Bronchus fibroblast of lung (primary cell): ENCODE data around the genes MLNR and CCDC70.

GRCh38 chr13:49219794-49220982, at the start of gene MLNR:
TSS of gene MLNR (plus strand) at chr13:49220338.
- RAMPAGE, long total RNA: no peak

- RAMPAGE, long total RNA: no peak
Observed at GRCh38 chr13:49444582-49444977, 506 bp downstream of the SETDB2 start.

- RAMPAGE, long total RNA: no peak
Observed at GRCh38 chr13:49499906-49500418, 4.2 kb downstream of the PHF11 start.

DNA sequence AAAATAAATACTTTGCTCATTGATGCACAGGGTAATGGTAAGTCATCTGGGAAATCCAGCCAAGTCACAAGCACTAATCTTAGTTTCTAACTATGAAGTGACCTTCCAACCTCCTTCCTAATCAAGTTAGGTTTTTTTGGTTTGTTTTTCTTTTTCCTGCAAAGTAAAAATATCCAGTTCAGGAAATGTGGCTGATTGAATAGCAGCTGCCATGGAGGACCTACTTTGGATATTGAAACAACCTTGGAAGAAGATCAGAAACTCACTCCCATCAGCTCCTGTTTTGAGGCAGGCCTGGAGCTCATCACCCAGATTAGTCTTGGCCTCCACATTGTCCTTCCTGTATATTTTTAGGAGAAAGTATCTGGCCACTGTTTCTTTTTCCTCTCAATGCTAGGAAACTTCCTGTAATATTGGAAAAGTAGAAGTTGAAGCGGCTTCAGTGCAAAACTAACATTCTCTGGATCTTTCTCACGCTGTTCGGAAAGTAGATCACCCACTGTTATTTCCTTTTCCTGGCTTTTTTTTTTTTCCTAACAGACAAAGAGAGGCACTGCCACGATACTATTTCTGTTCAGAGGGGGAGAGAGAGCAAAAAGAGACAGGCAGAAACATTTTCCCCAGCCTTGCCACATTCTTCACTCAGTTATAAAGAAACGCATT, 12.2 kb upstream of the ARL11 start:
- RAMPAGE, long total RNA: no peak

- RAMPAGE, long total RNA: no peak
Observed at GRCh38 chr13:49641837-49642571, 13.7 kb downstream of the ARL11 start.

DNA sequence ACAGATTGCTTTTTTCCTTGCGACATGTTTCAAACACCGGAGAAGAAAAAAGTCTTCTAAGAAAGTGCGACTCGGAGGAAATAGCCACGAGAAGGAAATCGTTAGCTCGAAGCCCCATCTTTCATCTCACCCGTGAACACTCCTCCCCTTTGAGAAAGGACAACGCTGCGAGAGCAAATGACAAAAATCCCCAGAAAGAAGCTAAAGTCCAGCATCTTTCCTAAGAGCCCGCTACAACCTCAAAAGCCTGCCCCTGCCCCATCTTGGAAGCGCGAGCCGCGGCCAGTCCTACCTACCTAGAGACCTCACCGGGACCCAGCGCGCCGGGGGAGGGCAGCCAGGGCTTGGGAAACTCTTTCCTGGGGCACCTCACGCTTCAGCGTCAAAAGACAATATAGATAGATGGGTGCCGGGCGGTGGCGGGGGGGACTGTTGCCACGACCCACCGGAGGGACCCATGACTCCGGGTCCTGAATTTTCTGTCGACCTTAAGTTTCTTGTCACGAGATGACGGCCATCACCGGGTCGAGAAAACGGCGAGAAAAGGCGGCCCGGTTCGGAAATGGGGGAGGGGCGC, 65.7 kb downstream of the KCNRG start:
- RAMPAGE, long total RNA: no peak

DNA sequence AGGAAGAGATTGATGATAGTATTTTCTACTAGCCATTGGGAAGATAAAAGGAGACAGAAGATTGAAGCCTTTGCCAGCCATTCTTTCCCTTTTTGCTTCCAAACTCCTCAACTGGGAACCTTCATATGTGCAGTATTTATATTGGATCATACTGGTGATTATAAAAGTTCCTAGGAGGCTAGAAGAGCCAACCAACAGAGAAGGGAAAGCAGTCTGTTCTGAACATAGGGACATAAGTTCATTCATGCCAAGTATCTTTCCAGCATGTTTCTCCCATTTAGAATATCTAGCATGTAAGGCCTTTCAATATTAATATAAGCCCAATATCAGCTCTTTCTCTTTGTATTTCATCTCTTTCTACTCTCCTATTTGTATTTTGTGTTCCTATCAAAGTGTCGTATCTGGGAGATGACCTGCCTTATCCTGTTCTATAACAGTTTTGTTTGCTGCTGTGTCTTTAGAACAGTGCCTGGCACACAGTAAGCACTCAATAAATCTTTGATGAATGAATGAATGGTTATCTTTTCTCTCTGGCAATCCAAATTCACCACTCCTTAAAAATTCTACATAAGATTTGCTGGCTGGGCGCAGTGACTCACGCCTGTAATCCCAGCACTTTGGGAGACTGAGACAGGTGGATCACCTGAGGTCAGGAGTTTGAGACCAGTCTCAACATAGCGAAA, 89.7 kb downstream of the KCNRG start:
- RAMPAGE, long total RNA: no peak

DNA sequence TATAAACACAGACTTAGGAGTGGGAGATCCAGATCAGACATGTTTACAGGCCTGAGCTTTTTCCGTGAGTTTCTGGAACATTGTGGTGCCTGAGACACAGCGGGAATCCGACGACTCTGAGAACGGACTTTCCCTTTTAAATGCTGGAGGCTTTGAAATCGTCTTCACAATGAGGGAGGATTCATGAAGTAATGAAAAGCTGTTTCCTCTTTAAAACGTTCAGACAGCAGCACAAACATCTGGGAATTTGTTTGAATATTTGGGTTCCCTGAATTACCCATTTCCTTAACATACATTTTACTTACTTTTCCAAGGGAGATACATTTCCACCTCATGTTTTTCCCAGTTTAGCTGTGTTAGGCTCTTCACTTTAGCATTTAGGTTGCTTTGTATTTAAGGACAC, 125.9 kb downstream of the KCNRG start:
- RAMPAGE, long total RNA: no peak

- RAMPAGE, long total RNA: no peak
Observed at GRCh38 chr13:50186223-50186711, 171.0 kb downstream of the KCNRG start.

DNA sequence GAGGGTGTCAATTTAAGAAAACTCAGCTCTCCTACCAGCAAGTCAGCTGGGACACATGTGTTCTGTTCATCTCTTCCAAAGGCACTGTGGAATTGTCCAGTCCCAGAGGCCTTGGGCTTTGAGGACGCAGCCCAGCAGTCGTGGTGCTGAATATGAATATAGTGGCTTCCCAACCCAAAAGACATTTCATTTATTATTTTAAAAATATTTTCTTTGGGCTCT, 405.8 kb downstream of the KCNRG start:
- RAMPAGE, long total RNA: no peak

GRCh38 chr13:50484265-50484833, 359.1 kb downstream of the DLEU7 start:
- RAMPAGE, long total RNA: no peak

DNA sequence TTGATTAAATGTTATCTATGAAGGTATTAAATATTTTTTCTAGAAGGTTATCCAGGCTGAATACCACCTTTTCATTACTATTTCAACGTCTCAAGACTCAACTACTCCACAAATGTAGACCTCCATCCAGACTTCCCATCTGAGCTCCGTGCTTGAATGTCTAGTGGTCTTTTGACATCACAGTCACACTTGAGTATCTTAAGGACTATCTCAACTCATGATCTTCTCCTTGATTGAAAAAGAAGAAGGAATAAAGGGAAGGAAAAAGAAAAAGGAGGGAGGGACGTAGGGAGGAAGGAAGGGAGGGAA, 64.5 kb downstream of the RNASEH2B start:
- RAMPAGE, long total RNA: no peak

DNA sequence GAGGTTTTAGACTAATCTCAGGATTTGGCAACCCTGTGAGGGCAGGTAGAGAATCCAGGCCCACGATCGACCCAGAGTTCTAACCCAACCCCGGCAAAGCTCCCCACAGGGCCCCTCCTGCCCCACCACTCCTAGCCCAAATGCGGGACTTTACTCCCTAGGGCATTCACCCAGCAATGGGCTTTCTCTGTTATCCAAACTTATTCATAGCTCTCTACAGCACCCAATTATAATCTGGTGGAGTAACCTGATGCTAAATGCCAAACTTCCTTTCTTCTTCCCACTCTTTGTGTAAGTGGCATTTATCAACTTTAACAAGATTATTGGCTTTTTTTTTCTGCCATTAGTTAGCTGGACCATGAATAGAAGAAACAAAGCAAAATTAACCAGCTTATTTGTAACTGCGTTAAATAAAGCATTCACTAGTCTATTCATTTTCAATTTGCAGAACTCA, 1.3 kb downstream of the FAM124A start:
- RAMPAGE, long total RNA: no peak

DNA sequence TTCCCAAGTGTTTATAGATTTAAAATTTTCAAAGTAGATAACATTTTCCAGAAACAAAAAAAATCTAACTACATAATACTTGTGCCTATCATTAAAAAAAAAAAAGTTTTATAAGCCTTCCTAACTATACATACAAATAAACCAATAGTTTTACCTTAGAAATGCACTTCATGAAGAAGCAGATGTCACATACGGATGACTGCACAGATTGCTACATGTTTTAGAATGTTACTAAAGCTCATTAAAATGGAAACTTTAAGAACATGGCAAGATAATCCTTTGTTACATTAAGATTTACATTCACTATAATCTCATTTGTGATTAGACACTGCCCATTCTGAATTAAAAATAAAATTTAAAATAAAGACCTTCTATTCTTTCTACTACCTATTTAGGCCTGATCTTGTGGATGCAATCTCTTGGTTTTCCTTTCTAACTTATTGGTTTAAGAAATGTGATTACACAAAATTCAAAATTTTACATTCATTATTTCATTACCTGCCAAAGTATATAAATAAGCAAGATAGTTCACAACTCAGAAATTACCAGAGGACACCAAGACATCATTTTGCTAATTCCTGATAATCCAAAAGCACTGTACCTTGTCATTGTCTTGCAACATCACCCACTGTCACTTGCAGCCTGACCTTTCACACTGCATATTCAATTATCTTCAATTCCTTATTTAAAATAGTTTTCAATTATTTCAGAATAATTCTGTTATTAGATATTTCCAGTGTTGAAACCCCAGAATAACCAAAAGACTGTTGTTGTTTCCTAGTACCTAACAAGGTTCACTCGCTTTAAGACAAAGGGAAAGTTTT, 14.4 kb downstream of the INTS6 start:
- RAMPAGE, long total RNA: no peak

DNA sequence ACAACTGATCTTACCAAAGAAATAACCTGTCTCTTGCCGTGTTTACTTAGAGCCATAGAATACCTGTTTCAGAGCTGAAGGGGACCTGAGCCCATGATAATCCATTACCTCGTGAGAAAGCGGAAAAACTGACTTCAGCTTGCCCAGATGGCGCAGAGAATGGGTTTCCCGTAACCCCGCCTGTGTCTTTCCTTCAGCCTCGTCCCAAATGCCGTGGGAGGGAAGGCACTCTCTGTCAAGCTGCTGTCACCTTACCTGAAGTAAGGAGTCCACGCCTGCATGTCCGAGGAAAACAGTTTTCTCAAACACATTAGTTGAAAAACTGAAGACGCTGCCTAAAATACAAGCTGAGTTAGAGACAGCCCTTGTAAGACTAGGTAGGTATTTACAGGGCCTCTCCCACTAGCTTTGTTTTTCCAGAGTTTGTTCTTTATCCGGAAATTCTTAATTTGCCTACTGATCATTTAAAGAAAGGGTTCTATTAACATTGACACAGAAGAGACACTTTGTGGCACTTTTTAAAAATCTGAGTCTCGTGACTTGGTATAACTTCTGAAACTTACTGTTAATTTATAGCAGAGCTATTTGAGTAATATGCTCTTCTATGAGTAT, 1.2 kb upstream of the INTS6 start:
- RAMPAGE, long total RNA: no peak

GRCh38 chr13:51752257-51752655, 51.7 kb downstream of the DHRS12 start:
- RAMPAGE, long total RNA: no peak

DNA sequence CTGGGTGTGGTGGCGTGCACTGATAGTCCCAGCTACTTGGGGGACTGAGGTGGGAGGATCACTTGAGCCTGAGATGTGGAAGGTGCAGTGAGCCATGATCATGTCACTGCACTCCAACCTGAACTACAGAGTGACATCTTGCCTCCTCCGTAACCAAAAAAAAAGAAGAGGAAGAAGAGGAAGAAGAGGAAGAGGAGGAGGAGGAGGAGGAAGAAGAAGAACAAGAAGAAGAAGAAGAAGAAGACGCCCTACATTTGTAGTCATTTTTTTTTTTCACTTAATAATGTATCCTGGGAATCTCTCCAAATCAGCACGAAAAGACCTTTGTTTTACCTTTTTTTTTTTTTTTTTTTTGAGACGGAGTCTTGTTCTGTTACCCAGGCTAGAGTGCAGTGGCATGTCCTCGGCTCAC, 6.2 kb upstream of the TMEM272 start:
- RAMPAGE, long total RNA: no peak

- RAMPAGE, long total RNA: no peak
Observed at GRCh38 chr13:51861739-51862428, at the start of gene CCDC70. TSS of gene CCDC70 (plus strand) at chr13:51861969.

- RAMPAGE, long total RNA: no peak
Observed at GRCh38 chr13:51974467-51975292, 36.6 kb downstream of the ATP7B start.

GRCh38 chr13:52193329-52193911, 34.0 kb upstream of the NEK3 start:
- RAMPAGE, long total RNA: no peak